Right lobe of liver (tissue), 4 donors: Measurements from ENCODE around the genes HP1BP3 and NBPF3.

GRCh38 chr1:20772913-20773948 lies 13.9 kb downstream of the HP1BP3 start:
- PRO-cap, 4 experiments = no peak in any of the 4 experiments
- RAMPAGE, long total RNA, 2 experiments = no peak in any of the 2 experiments

GRCh38 chr1:20787068-20787621 lies at the start of gene HP1BP3:
TSS of gene HP1BP3 (minus strand) at chr1:20787307.
- PRO-cap, 4 experiments = peak in 4 of 4 experiments; most common plus-strand start chr1:20787457 (in 4); most common minus-strand start chr1:20787307 (in 4)
- RAMPAGE, long total RNA, 2 experiments = start-site peak on the minus strand in 2 of 2 experiments, at chr1:20787261-20787310 at its widest, 1,387 to 1,577 reads per replicate

GRCh38 chr1:20787622-20787911 lies 460 bp upstream of the HP1BP3 start:
- PRO-cap, 4 experiments = peak in 1 of 4 experiments; most common minus-strand start chr1:20787825 (in 1)
- RAMPAGE, long total RNA, 2 experiments = no peak in any of the 2 experiments

GRCh38 chr1:21035006-21035374 lies 141.7 kb downstream of the EIF4G3 start:
- PRO-cap, 4 experiments = no peak in any of the 4 experiments
- RAMPAGE, long total RNA, 2 experiments = no peak in any of the 2 experiments

GRCh38 chr1:21268276-21269178 lies 21.7 kb downstream of the ECE1 start:
- PRO-cap, 4 experiments = peak in 1 of 4 experiments; most common minus-strand start chr1:21268484 (in 1)
- RAMPAGE, long total RNA, 2 experiments = no peak in any of the 2 experiments

DNA sequence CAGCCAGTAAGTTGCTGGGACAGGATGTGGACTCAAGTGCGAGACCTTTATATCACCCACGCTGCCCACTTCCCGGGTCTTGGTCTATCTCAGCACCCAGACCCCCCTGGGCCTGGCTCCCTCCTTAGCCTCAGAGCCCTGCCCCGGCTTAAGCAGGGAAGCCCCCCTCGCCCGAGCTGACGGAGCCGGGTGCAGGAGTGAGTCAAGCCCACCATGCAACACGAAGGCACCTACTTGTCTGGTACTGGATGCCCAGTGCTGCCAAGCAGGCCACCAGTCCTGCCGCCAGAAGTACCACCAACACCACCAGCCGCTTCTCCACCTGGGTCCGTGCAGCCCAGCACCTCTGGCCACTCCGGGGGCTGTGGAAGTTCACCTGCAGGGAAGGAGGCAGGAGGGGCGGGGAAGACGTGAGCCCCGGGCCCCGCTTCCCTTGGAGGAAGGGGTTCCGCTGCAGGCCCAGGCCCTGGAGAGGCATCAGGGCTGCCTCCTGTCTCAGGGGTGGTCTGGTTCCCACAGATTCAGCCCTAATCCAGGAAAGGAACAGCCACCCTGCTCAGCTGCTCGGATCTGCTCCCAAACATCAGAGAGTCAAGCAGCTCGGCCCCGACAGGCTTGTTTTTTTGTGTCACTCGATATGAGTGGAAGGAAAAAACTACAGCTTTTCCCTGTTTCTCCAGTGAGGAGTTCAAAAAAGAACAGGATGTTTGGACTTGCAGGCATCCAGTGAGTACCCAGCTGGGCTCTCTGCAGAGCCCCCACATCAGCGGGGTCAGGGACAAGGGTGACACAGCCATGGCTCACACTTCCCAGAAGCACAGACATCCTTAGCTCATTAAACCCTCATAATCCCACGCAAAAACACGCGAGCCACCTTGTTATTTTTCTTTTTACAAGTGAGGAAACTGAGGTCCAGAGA lies 11.0 kb downstream of the ECE1 start:
- PRO-cap, 4 experiments = peak in 4 of 4 experiments; most common minus-strand start position 572 of the sequence (in 4)
- RAMPAGE, long total RNA, 2 experiments = no peak in any of the 2 experiments

DNA sequence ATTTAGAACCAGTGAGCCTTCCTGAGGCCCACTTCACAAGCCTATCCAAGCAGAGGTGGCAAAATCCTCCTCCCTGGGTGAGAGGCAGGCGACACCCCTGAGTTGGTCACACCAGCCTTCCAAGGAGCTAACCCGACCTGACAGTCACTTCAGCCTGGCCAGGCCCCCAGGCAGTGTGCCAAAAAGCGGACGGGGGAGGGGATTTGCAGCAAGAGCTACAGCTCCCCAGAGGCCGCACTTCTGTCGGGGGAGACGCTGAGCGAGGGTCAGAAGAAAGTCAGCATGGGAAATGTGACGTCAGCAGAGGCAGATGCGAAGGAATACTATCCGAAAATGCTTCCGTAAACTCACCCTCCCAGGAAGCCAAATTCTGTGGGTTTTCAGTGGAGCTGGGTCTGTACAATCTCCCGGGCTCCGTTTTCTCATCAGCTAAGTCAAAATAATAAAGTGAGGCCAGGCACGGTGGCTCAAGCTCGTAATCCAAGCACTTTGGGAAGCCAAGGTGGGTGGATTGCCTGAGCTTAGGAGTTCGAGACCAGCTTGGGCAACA lies 28.4 kb upstream of the ECE1 start:
- PRO-cap, 4 experiments = peak in 3 of 4 experiments; most common plus-strand start position 366 of the sequence (in 3); most common minus-strand start position 245 of the sequence (in 1)
- RAMPAGE, long total RNA, 2 experiments = no peak in any of the 2 experiments

DNA sequence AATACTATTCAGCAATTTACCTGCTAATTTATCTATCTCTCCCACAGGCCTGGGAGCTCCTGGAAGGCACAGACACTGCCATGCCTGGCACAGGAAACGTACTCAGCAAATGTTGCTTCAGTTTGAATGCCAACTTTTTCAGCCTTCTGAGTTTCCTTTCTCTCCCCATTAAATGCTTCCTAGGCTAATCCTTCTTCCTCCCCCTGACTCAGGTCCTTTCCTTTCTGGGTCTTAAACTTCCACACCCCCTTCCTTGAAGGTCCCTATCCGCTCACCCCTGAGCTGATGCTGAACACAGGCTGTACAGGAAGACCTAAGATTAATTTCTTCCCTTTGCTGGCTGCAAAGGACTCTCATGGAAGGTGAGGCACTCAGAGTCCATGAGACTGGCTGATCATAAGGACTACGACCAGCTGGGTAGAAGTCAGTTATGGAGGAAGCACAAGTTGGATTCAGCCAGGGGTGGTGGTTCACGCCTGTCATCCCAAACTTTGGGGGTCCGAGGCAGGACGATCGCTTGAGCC lies 40.3 kb upstream of the ECE1 start:
- PRO-cap, 4 experiments = no peak in any of the 4 experiments
- RAMPAGE, long total RNA, 2 experiments = no peak in any of the 2 experiments

DNA sequence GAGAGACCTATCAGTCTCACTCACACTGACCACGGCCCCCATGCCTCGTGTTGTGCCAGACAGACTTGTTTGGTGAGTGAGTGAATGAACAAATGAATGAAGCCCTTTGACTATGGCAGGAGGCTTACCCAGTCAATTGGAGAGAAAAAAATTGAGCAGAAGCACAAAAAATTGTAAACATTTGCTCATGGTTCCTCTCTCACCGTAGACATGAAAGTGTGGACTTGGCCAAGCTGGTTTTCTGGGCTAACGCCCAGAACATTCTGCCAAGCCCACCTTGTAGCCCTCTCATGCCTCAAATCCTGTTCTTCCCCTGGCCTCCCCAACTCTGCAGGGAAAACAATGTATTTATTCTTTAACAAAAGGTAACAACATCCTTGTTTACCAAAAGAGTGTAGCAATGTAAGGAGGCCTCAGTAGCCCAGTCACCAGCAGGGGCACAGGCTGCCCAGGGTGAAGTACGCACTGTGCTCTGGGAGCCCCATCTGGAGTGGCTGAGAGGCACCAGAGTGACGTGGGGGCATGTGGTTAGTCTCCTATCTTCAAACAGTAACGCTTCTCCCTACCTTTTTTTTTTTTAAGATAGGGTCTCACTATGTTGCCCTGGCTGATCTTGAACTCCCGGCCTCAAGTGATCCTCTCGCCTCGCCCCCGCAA lies 51.1 kb upstream of the ECE1 start:
- PRO-cap, 4 experiments = peak in 1 of 4 experiments; most common plus-strand start position 424 of the sequence (in 1)
- RAMPAGE, long total RNA, 2 experiments = no peak in any of the 2 experiments

- PRO-cap, 4 experiments = peak in 4 of 4 experiments; most common plus-strand start chr1:21440137 (in 2); most common minus-strand start chr1:21440014 (in 4)
- RAMPAGE, long total RNA, 2 experiments = start-site peak on the plus strand in 1 of 2 experiments, at chr1:21440121-21440145 at its widest, 24 reads per replicate
Observed at GRCh38 chr1:21439709-21440625, at the start of gene NBPF3. TSS of gene NBPF3 (plus strand) at chr1:21440137.

DNA sequence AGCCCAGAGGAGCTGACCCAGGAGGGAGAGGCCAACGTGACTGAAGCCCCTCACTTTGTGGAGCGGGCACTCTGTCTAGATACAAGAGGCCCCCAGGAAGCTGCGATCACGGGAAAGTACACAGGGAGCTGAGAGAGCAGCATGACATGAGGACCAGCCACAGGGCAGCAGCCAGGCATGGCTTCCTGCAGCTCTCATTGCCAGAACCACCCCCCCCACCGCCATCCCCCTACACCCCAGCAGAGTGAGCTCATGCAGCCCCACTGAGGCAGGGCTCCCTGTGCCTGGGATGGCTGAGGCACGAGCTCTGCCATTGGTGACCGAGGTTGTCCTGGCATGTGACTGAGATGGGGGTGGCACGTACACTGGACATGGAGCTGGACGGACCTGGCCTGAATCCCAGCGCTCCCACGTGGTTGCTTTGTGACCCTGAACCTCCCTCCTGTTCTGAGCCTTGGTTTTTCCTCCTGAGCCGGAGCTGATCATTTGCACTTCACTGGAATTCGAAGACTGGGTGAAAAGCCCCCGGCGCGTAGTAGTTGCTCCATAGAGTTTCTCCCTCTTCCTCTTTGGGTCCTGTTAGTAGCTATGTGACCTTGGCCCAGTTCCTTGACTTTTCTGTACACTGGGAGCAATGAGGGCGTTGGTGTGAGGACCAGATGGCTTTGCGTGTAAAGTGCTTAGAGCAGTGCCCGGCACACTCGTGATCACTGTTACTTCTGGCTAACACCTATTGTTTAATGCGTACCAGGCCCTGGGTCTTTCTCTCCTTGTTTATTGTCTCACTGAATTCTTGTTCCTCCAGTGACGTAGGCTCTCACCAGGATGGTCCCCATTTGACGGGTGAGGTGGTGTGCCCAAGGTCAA lies 28.4 kb downstream of the ALPL start:
- PRO-cap, 4 experiments = peak in 4 of 4 experiments; most common plus-strand start position 457 of the sequence (in 4); most common minus-strand start position 344 of the sequence (in 2)
- RAMPAGE, long total RNA, 2 experiments = no peak in any of the 2 experiments

DNA sequence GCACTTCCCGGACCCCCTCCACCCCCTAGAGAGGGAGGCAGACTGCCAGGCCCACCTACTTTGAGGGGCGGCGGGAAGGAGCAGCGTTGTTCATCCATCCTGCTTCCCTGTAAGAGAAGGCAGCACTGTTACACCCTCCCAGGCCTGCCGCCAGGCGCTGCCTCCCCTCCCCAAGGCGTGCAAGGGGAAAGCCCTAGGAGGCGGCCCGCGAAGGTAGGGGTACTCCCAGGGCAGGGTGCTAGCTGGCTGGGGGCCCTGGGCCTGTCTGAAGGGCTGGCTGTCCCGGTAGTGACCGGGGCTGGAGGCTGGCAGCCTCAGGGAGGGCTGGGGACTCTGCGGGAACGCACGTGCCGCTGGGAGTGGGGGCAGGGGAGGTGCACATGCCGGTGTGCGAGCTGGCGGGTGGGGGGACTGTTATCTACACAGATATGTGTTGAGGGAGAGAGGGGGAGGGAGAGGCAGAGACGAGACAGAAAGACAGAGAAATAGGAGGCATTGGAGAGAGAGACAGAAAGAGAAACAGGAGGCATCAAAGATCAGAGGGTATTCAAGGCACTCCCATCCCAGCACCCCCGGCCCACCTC lies 50.1 kb downstream of the RAP1GAP start:
- PRO-cap, 4 experiments = no peak in any of the 4 experiments
- RAMPAGE, long total RNA, 2 experiments = no peak in any of the 2 experiments

DNA sequence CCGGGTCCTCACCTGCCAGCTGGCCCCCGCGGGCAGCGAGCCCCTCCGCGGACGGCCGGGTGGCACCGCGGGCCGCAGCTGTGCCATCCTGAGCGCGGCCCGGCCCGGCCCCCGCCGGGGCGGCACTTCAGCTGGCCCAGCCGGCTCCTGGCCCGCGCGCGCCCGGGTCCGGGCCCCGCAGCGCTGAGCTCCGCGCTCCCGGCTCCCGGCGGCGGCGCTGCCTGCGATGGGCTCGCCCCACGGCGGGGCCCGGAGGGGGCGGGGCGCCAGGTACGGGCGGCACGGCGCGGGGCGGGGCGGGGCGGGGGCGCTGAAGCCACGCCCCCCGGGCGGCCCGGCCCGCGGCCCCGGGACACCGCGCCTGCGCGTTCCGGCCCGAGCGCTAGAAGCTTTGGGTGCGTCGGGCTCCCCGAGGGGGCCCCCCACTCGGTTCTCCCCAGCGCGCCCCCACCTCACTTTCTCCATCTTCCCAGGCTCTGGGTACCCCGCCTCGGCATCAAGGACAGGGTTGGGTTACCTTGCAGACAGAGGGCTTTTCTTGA lies 46.8 kb downstream of the RAP1GAP start:
- PRO-cap, 4 experiments = peak in 4 of 4 experiments; most common plus-strand start position 378 of the sequence (in 4); most common minus-strand start position 213 of the sequence (in 3)
- RAMPAGE, long total RNA, 2 experiments = no peak in any of the 2 experiments

DNA sequence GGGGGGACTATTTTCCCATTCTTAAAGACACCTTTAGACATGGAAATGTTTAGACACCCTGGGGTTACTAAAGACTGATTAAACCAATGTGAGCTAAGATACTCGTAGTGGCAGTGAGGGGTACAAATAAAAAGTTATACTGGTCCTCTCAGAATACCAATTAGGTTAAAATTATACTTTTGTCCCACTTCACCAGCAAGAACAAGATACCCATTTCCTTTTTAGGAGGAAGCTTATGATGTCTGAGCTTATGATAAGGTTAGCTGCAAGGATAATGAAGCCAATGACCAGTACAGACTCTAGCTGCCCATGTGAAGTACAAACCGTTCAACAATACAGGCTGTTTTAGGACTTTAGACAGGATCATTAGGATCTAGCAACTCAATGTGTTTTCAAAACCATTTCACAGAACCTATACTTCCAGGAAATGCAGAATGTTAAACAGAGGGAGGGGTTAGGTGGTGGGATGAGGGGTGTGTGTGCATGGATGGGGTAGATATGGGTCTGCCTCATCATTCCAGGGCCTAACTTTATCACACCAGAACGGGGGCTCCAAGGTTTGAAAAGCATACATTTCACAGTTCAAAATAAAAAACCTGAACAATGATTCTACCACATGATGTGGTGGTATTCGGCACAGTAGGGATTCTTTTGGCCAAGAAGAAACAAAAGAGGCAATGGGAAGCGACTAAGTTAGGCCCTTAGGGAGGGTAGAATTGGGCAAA lies 18.5 kb upstream of the RAP1GAP start:
- PRO-cap, 4 experiments = no peak in any of the 4 experiments
- RAMPAGE, long total RNA, 2 experiments = no peak in any of the 2 experiments

DNA sequence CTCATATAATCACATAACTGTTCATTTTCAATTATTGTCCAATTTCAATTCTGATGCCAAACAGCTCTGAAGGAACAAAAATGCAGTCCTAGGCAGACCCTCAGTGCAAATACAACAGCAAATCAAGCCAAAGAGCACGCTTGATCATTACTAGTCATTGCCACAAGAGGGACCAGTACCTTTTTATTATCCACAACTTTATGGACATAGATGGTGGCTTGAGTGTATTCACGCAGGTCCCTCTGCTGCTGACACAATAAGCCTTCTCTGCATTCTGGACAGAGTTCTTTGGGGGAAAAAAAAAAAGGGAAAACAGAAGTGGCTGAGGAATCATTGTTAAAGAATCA lies 34.1 kb upstream of the RAP1GAP start:
- PRO-cap, 4 experiments = no peak in any of the 4 experiments
- RAMPAGE, long total RNA, 2 experiments = no peak in any of the 2 experiments

GRCh38 chr1:21725813-21726843 lies 56.8 kb downstream of the USP48 start:
- PRO-cap, 4 experiments = no peak in any of the 4 experiments
- RAMPAGE, long total RNA, 2 experiments = no peak in any of the 2 experiments

DNA sequence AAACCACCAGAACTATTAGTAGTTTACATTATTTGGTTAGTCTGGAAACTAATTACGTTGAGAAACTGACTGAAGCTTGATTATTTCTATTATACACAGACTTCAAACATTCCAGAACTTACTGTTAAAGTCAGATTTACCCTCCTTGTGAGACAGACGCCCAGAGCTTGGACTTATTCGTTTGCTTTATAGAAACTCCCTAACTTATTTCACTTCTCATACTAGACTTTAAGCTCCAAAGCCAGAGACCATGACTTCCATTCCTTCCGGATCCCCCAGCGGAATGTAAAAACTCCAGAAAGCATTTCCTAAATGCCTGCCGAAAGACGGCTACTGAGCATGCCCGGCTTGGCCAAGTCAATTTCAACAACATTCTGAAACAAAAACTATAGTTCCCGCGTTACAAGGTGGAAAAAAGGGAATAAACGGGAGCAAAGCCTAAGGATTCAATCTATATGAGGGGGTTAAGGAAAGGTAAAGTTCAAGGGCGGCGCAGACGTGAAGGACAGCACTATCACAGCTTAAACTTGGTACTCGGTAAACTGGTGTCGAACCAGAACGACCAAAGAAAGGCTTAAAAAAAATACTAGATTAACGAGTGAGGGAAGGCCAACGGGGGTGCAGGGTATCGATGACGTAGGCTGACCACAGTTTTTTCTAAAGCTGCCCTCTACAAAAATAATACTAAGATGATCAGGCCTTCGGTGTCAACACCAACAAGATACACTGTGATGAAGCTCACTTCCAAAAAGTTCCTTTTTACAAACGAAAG lies 1.0 kb downstream of the USP48 start:
- PRO-cap, 4 experiments = peak in 4 of 4 experiments; most common plus-strand start position 530 of the sequence (in 1); most common minus-strand start position 285 of the sequence (in 4)
- RAMPAGE, long total RNA, 2 experiments = no peak in any of the 2 experiments

- PRO-cap, 4 experiments = no peak in any of the 4 experiments
- RAMPAGE, long total RNA, 2 experiments = no peak in any of the 2 experiments
Observed at GRCh38 chr1:21831121-21831615, 19.1 kb downstream of the LDLRAD2 start.

DNA sequence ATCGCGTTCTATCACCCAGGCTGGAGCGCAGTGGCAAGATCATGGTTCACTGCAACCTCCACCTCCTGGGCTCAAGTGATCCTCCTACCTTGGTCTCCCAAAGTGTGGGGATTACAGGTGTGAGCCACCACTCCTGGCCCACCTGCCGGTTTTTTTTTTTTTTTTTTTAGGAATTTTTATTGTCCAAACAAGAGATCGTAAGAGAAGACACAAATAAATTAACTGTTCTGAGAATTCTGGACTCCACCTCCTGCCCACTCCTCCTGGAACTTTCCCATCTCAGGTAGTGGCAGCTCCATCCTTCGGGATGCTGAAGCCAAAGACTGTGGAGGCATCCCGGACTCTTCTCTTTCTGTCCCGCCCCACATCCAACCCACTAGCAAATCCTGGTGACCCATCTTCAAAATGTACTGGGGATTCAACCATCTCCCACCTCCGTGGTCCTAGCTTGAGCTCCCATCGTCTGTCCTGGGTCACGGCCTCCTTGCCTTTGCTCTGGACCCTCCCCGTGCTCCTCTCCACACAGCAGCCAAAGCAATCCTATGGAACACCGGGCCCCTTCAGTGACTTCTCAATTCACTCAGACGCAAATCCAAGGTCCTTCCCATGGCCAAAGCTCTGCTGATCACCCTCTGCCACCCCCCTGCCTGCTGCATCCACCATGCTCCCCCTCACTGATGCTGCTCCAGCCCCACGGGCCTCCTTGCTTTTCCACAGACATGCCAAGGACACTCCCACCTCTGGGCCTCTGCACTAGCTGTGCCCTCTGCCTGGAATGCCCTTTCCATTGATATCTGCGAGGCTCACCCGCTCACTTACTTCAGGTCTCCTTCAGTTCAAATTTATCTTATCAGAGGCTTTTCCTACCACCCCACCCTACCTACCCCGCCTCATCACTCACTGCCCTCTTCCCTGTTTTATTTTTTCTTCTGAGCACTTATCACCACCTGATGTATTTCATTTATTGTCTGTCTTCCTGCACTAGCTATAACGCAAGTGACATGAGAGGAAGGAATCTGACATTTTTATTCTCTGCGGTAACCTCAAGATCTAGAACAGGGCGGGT lies 7.3 kb downstream of the HSPG2 start:
- PRO-cap, 4 experiments = no peak in any of the 4 experiments
- RAMPAGE, long total RNA, 2 experiments = no peak in any of the 2 experiments

GRCh38 chr1:21973149-21973614 lies 3.6 kb upstream of the CELA3B start:
- PRO-cap, 4 experiments = peak in 1 of 4 experiments; most common plus-strand start chr1:21973411 (in 1)
- RAMPAGE, long total RNA, 2 experiments = no peak in any of the 2 experiments